Esophagus squamous epithelium (tissue), 4 donors: Measurements from ENCODE around the gene BIRC3.

DNA sequence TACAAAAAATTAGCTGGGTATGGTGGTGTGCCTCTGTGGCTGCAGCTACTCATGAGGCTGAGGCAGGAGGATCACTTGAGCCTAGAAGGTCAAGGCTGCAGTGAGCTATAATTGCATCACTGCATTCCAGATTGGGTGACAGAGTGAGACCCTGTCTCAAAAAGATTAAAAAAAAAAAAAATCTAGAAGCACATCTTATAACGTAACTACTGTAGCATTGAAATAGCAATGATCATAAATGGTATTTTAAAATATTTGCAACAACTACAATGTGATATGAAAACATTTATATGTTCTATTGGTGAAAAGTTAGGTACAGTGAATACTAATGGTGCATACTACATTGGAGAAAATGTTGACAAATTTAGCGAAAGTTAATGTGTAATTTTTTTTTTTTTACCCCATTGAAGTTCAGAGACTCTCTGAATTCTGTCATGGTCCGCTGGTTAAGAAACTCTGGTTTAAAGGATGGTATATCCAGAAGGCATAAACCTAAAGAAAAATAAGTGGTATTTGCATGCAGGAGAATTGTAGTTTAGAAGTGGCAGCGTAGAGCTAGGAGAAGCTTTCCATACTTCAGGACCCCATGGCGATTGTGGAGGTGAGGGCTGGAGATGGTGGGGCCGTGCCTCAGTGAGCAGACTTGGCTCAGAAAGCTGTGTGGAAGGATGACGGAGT lies 95.6 kb upstream of the BIRC3 start:
- PRO-cap: no peak
- RAMPAGE, long total RNA, 4 experiments: no peak in any of the 4 experiments

- PRO-cap: no peak
- RAMPAGE, long total RNA, 4 experiments: no peak in any of the 4 experiments
These were observed 86.6 kb upstream of the BIRC3 start for GRCh38 chr11:102230360-102231433.

GRCh38 chr11:102300713-102301283 lies 16.5 kb upstream of the BIRC3 start:
- PRO-cap: no peak
- RAMPAGE, long total RNA, 4 experiments: no peak in any of the 4 experiments

- PRO-cap: bidirectional peak, plus-strand start at chr11:102317499, minus-strand start at chr11:102317359
- RAMPAGE, long total RNA, 4 experiments: start-site peak on the plus strand in 3 of 4 experiments, at chr11:102317450-102317506 at its widest, 137 to 497 reads per replicate
These were observed at the start of gene BIRC3 for GRCh38 chr11:102316973-102318138. TSS of gene BIRC3 (plus strand) at chr11:102317484.

GRCh38 chr11:102320556-102321068 lies 3.3 kb downstream of the BIRC3 start:
- PRO-cap: bidirectional peak, plus-strand start at chr11:102320854, minus-strand start at chr11:102320805
- RAMPAGE, long total RNA, 4 experiments: no peak in any of the 4 experiments

DNA sequence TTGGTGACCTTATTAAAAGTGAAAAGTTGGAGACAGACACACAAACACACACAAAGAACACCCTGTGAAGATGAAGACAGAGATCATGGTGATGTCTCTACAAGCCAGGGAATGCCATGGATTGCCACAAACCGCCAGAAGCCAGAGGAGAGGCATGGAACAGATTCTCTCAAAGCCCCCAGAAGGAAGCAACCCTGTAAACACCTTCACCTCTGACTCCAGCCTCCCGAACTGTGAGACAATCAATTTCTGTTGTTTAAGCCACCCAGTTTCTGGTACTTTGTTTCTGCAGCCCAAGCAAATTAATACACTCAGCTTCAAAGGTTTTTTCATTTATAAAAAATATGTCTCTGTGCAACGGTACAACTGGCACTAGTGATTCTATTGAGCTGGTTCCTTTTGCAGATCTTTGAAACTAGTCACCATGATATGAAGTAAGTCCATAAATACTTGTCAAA lies 44.9 kb downstream of the TMEM123 start:
- PRO-cap: no peak
- RAMPAGE, long total RNA, 4 experiments: no peak in any of the 4 experiments

DNA sequence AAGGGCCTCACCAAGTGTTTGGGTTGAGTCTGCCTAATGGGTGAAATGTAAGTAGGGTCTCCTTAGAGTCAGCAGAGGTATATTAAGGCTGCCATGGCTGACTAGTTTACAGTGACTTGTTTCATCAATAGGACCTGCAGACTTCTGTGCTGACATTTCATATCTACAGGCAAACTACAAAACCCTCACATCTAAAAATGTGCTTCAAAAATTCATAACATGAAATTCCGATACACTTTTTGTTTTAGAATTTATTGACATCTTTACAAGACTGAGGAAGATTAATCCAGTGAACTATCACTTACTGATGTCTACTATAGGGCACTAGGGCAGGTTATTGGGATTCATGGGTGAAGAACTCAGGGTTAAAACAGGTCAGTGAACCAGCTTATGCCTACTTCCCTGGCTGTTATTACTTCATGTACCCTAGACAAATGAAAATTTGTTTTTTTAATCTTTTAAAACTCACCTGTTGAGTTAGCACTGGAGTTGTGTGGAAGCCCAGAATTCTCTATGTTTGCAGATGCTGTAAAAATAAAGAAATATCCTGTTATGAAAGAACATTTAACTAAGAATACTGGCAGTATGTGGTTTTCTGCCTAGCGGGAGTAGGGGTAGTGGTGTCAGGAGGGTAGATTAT lies 4.1 kb downstream of the TMEM123 start:
- PRO-cap: no peak
- RAMPAGE, long total RNA, 4 experiments: no peak in any of the 4 experiments

- PRO-cap: no peak
- RAMPAGE, long total RNA, 4 experiments: no peak in any of the 4 experiments
These were observed 5.9 kb upstream of the TMEM123 start for GRCh38 chr11:102458419-102458940.

- PRO-cap: no peak
- RAMPAGE, long total RNA, 4 experiments: no peak in any of the 4 experiments
These were observed 10.0 kb upstream of the TMEM123 start for GRCh38 chr11:102462456-102462987.

DNA sequence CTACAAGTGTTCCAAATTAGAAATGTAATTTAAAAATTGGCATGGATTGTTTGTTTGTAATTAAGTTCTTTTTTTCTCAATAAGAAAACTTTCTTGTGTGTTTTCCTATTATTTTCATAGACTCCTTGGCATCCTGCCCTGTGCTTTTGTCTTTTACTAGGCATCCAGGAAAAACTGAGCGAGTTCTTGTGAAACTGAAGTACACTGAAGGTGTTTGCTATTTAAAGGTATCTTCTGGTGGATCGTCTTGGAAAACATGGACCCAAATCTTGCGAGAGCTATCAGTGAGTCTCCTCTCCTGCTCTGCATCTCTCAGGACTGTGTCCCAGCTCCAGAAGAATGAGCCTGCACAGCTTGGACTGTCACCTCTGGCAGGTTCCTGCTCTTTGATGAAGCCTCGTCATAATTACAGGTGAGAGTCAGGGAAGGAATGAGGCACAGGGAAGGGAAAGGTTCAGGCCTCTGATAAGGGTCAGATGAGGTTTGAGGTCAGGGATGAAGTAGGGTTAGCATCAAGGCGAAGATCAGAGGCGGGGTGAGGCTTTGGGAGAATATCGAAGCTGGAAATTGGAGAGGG lies 18.0 kb downstream of the MMP20 start:
- PRO-cap: no peak
- RAMPAGE, long total RNA, 4 experiments: no peak in any of the 4 experiments

GRCh38 chr11:103109983-103110430 lies 781 bp downstream of the DYNC2H1 start:
- PRO-cap: no peak
- RAMPAGE, long total RNA, 4 experiments: no peak in any of the 4 experiments

GRCh38 chr11:103171496-103171880 lies 62.3 kb downstream of the DYNC2H1 start:
- PRO-cap: no peak
- RAMPAGE, long total RNA, 4 experiments: no peak in any of the 4 experiments

- PRO-cap: unidirectional peak, plus-strand start at chr11:104414050
- RAMPAGE, long total RNA, 4 experiments: no peak in any of the 4 experiments
These were observed 250.0 kb upstream of the PDGFD start for GRCh38 chr11:104413963-104414271.

DNA sequence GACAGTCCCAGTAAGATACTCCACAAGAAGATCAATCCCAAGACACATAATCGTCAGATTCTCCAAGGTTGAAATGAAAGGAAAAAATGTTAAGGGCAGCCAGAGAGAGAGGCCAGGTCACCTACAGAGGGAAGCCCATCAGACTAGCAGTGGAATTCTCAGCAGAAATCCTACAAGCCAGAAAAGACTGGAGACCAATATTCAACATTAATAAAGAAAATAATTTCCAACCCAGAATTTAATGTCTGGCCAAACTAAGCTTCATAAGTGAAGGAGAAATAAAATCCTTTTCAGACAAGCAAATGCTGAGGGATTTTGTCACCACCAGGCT lies 2.2 kb upstream of the CASP4 start:
- PRO-cap: no peak
- RAMPAGE, long total RNA, 4 experiments: no peak in any of the 4 experiments

GRCh38 chr11:105032378-105032810 lies 2.5 kb downstream of the CASP1 start:
- PRO-cap: unidirectional peak, plus-strand start at chr11:105032712
- RAMPAGE, long total RNA, 4 experiments: no peak in any of the 4 experiments

- PRO-cap: no peak
- RAMPAGE, long total RNA, 4 experiments: no peak in any of the 4 experiments
These were observed 179.9 kb downstream of the MSANTD4 start for GRCh38 chr11:105842139-105842443.

DNA sequence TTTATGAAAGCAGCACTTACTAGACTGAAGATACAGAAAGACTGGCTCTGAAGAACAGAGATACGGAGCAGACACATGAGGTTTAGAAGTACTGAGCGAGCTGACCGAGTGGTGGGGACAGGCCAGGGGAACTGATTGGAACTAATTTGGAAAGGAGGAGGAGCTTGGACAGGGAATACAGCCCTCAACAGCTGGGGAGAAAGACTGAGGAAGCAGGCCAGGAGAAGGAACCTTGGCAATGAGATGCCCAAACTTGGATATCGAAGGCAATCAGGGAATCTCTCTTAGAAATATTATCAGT lies 284.7 kb downstream of the GUCY1A2 start:
- PRO-cap: no peak
- RAMPAGE, long total RNA, 4 experiments: no peak in any of the 4 experiments

GRCh38 chr11:107928781-107929190 lies 538 bp downstream of the RAB39A start:
- PRO-cap: no peak
- RAMPAGE, long total RNA, 4 experiments: no peak in any of the 4 experiments

DNA sequence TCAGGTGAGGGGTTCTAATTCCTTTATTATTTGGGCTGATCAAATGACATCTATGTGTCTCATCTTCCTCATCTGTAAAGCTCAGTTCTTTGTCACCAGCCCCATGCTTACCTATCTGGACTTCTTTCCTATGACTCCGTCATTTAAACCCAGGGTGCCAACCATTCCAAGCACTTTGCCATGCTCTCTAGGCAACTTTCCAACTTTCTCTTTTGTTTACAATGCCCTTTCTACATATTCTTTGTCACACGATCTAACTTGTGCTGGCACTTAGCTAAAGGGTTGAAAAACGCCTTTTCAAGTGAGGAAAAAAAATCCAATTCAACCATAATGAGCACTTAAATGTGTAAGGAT lies 27.9 kb downstream of the EXPH5 start:
- PRO-cap: no peak
- RAMPAGE, long total RNA, 4 experiments: no peak in any of the 4 experiments

GRCh38 chr11:108586647-108587052 lies 6.9 kb downstream of the EXPH5 start:
- PRO-cap: no peak
- RAMPAGE, long total RNA, 4 experiments: no peak in any of the 4 experiments